Measurements from ENCODE around the gene GTF3C1.

- RRBS, result no CpG with 5 or more reads among the region's 6 CpGs
Measured at GRCh38 chr16:27426277-27426859, 24.4 kb downstream of the IL21R start.

- RRBS, result no CpG with 5 or more reads among the region's 4 CpGs
Measured at GRCh38 chr16:27547382-27547665, 2.4 kb downstream of the GTF3C1 start.

- RRBS, result 1% methylated on average over 53 of the region's 74 CpGs
Measured at GRCh38 chr16:27549261-27550251, at the start of gene GTF3C1. TSS of gene GTF3C1 (minus strand) at chr16:27549913.

DNA sequence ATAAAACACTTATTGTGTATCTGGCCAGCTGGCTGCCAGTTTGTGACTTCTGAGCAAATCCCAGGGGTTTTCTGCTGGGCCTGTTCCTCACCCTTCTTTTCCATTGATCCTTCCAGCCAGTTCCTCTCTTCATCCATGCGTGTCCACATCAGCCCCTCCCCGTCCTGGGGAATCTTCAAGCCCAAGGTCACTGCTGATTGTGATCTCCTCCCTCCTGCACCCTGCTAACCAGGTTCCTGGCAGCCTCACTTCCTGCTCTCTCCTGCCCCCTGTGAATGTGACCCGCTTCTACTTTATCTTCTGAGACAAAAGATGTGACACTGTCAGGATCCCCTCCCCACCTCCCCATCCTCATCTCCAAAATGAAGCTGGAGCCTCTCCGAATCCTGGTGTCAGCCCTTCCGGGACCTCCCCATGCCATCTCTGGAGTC, 204.9 kb downstream of the KATNIP start:
- RRBS, result no CpG with 5 or more reads among the region's 5 CpGs

DNA sequence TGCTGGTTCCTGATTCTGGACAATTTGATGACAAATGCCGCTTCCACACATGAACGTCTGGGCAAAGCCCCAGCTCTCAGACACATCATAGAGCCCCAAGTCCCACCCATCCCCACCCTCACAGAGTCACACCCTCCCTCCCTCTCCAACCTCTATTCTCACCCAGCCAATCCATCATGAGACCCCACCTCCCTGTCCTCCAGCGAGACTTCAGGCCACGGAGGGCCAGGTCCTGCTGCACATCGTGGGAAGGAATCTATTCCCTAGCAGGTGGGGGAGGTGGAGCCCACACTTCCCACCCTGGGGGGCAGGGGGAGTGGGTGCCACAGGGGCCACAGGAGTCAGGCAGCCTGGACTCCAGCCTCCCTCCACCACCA, 33.8 kb upstream of the GSG1L start:
- RRBS, result no CpG with 5 or more reads among the region's 5 CpGs

DNA sequence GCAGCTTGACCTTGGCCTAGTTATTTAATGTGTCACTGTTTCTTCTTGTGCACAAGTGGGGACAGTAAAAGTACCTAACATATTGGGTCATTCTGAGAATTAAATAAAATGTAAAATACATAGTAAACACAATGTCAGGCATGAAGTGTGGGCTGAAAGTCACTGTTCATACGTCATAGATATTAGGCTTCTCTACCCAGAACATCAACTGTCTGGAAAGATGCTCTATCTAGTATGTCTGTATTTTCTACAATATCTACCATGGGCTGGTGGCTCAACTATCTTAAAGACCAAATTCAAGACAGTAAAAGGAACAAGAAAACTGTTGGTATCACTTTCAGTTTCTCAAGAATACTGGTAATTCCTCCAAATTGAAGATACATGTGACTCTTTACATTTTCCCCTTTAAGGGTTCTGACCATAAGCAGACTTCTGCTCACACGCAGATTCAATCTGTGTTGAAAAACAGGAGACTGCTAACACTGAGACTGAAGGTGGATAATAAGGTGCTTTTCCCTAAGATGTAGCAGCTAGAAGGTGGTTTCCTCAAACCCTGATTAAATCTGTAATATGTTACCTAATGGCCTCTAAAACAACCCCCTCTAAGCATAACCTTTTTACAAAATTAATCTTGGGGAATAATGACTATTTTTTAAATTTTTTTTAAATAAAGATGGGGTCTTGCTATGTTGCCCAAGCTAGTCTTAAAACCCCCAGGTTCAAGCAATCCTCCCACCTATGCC, 24.1 kb downstream of the XPO6 start:
- RRBS, result no CpG with 5 or more reads among the region's 2 CpGs

DNA sequence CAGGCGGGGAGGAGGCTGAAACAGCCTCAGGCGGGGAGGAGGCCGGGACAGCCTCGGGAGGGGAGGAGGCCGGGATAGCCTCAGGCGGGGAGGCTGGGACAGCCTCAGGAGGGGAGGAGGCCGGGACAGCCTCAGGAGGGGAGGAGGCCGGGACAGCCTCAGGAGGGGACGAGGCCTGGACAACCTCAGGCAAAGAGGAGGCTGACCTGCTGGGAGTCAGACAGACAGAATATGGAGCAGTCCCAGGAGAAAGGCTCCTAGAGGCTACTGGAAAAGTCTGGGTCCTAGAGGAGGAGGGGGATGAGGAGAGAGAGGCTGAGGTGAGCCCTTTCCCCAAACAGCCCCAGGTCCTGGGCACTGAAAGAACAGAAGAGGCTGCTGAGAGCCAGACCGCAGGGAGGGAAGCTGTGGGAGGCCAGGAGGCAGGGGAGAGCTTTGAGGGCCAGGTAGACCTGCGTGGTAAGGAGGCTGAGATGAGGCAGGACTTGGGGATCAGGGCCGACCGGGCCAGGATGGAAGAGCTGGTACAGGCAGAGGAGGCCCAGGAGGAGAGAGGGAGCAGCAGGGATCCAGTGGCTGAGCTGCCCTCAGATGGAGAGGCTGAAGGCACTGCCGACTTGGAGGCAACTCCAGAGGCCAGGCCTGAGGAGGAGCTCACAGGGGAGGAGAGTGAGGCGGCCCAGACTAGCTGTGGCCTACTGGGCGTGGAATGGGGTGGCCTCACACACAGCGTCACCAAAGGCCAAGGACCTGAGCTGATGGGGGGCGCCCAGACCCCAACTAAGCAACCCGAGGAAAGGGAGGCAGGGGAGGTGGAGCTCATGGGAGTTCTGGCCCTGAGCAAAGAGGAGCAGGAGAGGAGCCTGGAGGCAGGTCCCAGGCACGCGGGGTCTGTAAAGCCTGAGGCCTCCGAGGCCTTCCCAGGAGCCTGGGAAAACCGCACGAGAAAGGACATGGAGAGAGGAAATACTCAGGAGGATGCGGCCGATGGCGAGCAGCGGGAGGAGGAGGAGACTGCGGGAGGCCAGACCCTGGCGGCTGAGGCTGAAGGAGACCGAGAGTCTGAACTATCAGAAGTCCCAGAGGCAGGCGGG, 1.9 kb downstream of the APOBR start:
- RRBS, result 75% methylated on average over 2 of the region's 32 CpGs

GRCh38 chr16:28820800-28821465, 1.9 kb upstream of the ATXN2L start:
- RRBS, result no CpG with 5 or more reads among the region's 14 CpGs

DNA sequence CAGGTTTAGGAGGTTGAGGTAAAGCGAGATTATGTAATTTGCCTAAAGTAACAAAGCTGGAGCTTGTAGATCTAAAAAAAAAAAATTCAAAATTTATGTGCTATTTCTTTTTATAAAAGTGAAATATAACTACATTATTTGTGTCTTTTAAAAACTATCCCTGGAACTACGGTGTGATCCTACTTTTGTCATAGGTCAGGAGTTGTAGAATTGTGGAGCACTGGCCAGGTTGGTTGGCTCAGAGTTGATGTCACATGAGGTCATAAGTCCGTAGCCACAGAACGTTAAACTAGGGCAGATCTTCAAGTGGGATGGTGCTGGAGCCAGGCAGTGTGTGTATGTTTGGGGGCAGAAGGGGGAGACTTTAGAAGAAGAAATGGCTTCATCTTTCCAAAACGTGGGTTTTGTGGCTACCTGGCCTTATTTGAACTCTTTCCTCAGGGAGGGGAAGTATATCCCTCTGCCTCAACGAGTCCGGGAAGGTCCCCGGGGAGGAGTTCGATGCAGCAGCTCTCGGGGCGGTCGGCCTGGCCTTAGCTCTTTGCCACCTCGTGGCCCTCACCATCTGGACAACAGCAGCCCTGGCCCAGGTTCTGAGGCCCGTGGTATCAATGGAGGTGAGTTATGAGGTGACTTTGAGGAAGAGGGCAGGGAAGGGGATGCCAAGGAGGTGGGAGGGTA, 7.5 kb downstream of the ATXN2L start:
- RRBS, result no CpG with 5 or more reads among the region's 14 CpGs

- RRBS, result no CpG with 5 or more reads among the region's 23 CpGs
Measured at GRCh38 chr16:28865134-28866072, 1.8 kb downstream of the SH2B1 start.

DNA sequence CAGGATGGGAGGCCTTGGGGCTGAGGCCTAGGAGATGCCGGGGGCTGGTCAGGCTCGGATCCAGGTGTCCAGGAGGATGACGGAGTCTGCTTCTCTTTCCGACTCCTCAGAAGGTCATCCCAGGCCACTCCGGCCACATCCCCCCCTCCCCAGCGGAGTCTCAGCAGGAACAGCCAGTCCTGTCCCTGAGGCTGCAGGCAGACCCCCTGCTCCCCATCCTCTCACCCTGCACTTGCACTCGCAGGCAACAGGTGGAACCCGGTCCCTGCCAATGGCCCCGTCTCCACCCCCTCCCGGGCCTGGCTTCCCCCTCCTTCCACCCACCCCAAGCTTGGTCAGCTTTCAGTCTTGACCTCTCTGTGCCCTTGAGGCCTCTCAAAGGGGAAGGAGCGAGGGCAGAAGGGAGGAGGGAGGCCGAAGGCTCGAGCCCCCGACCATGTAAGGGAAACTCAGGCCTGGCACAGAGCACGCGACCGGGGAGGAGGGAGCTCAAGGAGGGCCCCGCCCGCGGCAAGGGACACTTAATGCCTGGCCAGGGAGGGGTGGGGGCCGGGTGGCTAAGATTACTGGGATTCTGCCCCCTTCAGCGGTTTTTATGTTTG, 4.4 kb downstream of the ATP2A1 start:
- RRBS, result 28% methylated on average over 10 of the region's 22 CpGs

DNA sequence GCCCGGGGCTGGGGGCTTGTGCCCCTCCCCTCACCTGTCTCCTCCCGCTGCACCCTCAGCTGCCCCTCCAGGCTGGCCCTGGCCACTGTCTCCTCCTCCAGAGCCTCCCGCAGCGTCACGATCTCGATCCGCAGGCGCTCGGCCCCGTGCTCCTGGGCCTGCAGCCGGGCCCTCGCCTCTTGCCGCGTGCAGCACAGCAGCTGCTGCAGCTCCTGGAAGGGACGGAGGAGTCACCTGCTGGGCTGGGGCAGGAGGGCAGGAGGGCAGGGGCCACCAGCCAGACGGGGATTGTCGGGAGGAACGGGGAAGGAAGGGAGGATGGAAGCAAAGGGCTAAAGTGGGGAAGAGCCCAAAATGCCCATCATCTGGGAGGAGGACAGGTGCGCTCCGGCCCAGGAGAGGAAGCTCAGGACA, 19.0 kb downstream of the RABEP2 start:
- RRBS, result 53% methylated on average over 1 of the region's 20 CpGs

DNA sequence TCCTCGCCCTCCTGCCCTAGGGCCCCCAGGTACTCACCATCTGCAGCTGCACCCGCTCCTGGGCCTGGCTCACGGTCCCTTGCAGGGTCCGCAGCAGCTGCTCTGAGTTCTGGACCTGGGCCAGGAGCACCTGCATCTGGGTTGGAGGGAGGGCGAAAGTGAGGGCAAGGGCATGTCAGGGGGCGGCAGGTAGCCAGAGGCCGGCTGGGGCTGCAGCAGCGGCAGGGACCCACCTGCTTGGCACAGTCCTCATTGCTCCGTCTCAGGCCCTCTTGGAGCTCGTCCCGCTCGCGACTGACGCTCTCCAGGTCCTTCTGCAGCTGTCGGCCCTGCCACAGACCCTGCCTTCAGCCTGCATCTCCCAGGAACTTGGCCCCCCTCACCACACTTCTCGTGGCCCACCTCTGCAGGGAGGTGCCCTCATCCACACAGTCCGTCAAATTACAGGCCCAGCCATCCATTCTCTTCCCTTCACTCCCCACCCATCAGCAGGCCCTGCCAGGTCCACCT, 14.1 kb downstream of the RABEP2 start:
- RRBS, result no CpG with 5 or more reads among the region's 17 CpGs

- RRBS, result no CpG with 5 or more reads among the region's 7 CpGs
Measured at GRCh38 chr16:28930596-28931247, 1.0 kb upstream of the CD19 start.

GRCh38 chr16:29114399-29115387, 129.8 kb downstream of the LAT start:
- RRBS, result no CpG with 5 or more reads among the region's 17 CpGs

DNA sequence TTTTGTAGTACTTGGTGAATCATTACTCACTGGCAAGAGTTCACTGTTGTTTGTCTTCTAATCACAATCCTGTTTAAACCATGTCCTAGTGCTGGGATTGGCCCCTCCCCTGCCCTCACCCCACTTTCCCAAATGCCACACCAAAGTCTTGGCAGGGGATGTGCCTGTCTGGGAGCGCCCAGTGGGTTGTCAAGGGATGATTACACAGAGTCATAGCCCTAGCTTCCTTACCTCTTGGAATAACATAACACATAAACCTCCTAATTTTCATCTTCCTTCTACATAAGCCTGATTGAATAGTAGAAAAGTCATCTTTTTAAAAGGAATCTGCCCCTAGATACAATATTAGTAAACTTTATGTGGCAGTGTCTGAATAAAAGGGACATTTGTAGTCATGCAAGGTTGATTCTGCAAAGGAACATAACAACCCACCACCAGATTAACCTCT, 187.6 kb downstream of the LAT start:
- RRBS, result no CpG with 5 or more reads among the region's 1 CpG

- RRBS, result no CpG with 5 or more reads among the region's 9 CpGs
Measured at GRCh38 chr16:29173672-29174339, 189.0 kb downstream of the LAT start.

DNA sequence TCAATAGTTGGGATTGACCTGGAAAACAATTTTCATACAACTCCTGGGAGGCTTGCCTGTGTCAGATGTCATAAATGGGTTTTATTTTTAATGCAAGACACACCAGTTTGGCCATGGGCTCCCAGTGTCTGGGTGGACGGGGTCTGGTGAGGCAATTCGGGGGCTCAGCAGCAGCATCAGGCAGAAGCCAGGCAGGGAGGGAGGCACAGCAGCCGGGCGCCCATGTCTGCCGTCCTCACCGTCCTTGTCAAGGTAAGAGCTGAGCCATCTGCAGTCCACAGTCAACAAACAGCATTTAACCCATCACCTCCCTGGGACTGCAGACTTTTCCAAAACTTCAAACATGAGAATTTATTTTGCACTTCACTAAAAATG, 150.5 kb downstream of the NPIPB11 start:
- RRBS, result no CpG with 5 or more reads among the region's 6 CpGs

GRCh38 chr16:29261426-29262328, 144.8 kb downstream of the NPIPB11 start:
- RRBS, result 86% methylated on average over 2 of the region's 40 CpGs

DNA sequence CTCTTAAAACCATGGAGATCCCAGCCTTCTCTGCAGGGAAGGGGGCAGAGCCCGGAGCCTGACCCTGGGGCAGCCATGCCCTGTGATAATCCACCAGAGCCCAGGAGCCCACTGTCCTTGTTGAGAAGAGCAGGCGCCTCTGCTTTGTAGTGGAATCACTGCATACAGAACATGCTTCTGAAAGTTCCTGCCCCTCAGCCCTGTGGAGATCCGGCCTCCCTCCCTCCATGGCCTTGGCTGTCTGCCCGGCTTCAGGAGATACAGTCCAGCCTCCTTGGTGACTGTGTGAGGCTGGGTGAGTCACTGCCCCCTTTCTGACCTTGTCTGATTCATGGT, 141.3 kb downstream of the NPIPB11 start:
- RRBS, result 0% methylated on average over 1 of the region's 4 CpGs